SJSA1 (cell line): ENCODE results near the genes BNIPL, RFX5, TDRKH, THEM4, LCE1E and SPRR3.

- RAMPAGE, long total RNA: no peak
These were observed at the start of gene BNIPL for GRCh38 chr1:151036333-151036912. Gene BNIPL (plus strand): TSS chr1:151036586.

GRCh38 chr1:151057773-151058125 is 1.7 kb downstream of the CDC42SE1 start:
- RAMPAGE, long total RNA: no peak

DNA sequence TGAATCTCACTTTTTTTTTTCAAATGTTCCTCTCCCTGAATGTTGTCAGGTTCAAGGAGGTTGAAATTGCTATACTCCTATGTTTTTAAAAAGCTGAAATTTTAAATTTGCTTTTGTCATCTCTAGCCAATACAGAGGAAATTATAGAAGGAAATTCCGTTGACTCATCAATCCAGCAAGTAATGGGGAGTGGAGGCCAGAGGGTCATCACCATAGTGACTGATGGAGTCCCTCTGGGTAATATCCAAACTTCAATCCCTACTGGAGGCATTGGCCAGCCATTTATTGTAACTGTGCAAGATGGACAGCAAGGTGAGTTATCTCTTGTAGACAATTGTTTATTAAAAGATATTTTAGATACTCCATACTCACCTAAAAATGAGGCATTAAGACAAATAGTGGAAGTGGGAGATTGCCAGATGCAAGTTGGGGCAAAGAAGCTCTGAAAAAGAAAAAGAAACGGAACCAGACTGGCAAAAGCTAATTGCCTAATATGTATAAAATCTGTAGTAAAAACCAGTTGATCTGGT is 36.4 kb downstream of the GABPB2 start:
- RAMPAGE, long total RNA: no peak

GRCh38 chr1:151198194-151198484 is 213 bp upstream of the PIP5K1A start:
- RAMPAGE, long total RNA: no peak

DNA sequence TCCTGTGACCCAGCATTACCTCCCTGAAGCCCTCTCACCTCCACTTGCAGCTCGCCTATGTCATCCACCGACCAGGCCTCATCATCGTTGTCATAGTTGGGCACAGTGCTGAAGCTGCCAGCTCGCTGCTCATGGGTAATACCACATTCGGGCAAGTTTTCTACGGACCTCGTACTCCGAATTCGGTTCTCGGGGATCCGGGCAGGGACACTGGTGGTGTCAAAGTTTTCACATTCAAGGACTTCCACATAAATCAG is 21.2 kb downstream of the PI4KB start:
- RAMPAGE, long total RNA: no peak

GRCh38 chr1:151346214-151347436 is at the start of gene RFX5:
Gene RFX5 (minus strand): TSS chr1:151347252.
- RAMPAGE, long total RNA: start-site peak on the plus strand at chr1:151346989-151347008, 26 and 12 reads in 2 replicates; start-site peak on the minus strand at chr1:151347222-151347270, 98 and 36 reads in 2 replicates

DNA sequence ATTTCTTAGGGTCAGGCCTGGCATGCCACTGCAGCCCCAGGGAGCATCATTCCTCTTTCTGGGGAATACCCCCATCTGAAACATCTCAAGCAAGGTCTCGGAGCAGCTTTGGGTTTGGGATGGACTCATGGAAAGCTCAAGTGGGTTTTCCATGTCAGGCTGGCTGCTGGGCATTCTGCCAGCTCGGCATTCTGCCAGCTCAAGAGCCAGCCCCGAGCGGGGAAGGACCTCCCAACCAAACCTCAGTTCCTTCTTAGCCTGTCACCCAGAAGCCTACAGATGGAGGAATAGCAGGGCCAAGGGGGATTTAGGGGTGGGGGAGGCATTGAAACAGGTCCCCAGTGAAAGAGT is 731 bp downstream of the SELENBP1 start:
- RAMPAGE, long total RNA: no peak

DNA sequence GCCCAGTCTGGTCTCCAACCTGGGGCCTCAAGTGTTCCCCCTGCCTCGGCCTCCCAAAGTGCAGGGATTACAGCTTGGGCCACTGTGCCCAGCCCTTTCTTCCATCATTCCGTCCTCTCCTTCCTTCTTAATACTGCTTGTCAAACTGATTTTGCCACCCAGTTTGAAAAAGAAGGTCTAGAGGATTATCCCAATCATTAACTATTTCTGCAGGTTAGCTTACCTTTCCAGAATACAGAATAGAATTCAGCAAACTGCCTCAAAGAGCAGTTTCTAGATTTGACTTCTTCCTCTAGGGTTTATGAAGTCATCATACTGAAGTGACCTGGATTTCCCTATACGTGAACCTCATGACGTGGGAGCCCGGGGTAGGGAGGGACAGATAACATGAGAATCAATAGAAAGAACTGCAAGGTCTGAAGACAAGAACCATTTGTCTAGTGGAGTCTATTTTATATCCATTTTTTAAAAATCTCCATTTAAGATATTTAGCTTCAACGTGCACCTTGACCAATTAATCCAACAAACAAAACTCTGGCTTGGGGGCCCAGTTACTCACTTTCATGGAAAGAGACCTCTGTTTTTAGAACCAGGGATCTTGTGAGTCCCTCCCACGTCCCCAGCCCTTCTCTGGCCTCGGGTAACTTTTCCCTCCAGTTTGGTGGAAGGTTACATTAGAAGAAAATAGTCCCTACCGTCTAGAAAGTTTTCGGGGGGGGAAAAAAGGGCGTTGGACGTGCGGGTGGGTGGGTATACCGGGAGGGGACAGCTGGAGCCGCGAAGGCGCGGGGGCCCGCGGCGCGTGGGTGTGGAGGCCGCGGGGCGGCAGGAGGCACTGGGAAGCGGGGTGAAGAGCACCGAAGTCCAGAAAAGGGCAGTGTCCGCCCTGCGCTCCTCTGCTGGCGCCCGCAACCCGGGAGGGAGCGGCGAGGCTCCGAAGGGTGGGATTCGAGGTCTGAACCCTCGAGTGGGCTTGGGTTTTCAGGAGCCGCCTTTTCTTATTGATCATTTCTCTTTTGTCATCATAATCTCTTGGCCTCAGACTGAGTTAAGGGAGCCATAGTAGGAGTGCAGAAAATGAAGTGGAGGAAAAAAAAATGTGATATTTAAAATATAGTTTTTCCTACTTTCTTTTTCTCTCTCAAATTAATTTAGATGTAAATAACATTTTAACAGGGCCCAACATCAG is 13.8 kb upstream of the POGZ start:
- RAMPAGE, long total RNA: no peak

- RAMPAGE, long total RNA: no peak
These were observed 1.2 kb upstream of the CGN start for GRCh38 chr1:151509847-151510499.

GRCh38 chr1:151584174-151584738 is 27.6 kb upstream of the SNX27 start:
- RAMPAGE, long total RNA: no peak

DNA sequence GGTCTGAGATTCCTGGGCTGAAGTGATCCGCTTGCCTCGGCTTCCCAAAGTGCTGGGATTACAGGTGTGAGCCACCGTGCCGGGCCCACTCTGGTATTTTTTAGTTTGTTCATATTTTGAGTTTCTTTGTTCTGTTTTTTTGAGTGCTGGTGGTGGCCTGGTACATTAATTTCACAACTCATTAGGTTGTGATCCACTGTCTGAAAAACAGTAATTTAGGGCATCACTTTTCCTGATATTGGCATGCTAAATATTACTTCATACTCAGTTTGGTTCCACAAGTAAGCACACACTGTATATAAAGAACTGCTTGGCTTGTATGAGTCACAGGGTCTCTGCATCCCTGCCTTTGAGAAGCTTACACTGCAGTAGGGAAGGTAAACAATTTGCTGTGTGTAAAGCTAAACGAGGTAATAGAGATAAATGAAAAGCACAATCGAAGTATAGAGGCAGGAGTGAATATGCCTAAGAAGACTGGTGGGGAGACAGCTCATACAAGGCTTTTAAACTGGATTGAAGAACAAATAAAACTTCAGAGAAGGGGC is 7.7 kb downstream of the SNX27 start:
- RAMPAGE, long total RNA: no peak

DNA sequence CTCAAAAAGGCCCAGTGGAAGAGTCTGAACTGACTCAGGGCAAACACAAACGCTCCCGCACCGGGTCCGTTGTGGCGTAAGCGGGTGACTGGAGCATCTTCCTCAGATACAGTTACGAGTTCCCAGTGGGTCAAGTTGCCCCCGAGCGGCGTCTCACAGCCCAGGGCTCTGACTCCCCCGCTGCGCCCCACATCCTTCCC is 321 bp downstream of the TDRKH start:
- RAMPAGE, long total RNA: no peak

GRCh38 chr1:151790322-151790612 is at the start of gene TDRKH:
Gene TDRKH (minus strand): TSS chr1:151790500.
- RAMPAGE, long total RNA: start-site peak on the minus strand at chr1:151790454-151790532, 31 and 7 reads in 2 replicates

DNA sequence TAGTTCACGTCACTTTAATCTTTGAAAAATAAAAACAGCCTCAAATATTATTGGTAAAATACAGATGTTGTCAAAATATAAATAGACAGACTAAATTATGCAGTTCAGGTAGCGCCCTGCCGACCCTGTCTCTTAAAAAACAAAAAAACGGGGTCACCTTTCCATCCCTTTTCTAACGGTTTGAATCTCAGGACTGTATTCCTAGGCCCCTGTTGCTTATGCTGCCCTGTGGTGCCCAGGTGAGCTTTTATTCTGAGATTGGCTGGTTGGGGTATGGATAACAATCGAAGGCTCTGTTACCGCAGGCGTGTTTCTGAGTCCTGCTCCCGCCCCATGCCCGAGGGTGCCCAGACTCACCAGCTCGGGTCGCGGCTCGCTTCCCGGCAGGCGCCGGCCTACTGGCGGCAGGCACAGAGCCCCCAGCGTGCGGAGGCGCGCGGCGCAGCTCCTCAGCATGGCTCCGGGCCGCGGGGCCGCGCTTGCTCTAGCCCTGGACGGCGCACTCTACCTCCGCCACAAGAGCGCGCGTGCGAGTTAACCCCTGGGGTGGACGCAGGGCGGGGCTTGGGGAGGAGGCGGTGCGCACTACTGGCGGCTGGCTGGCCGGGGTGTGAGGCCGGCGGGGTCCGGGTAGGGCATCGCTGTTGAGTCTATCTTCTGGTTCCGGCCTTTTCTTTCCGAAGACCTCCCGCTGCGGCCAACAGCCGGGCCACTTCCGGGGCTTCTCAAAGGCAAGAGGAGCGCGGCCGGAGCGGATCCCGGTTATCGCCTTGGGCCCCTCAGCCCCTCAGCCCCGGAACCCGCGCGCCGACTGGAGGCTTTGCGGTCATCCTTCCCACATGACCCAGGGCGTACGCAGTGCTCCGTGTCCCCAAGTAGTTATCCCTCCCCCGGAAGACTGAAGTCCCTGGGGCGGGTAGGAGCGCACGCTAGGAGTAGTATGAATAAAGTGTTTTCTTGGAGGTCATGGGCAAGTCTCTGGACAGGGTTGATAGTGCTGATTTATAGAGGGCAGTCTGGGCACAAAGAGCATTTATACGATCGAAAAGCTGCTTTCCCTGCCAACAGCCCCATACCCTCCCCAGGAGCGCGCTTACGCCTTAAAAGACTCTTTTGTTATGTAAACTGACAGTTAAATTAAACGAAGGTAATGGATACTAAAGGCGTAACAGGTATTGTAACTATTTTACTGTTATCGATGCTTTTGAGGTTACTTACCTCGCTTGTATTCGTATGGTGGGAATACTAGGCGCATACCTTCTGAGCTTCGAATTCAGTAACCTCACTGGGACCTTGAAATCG is at the start of gene THEM4:
Gene THEM4, minus strand, starts transcription at position 509 of the 1,302 bp plus-strand sequence.
- RAMPAGE, long total RNA: no peak

GRCh38 chr1:152189750-152190189 is 30.7 kb upstream of the RPTN start:
- RAMPAGE, long total RNA: no peak

DNA sequence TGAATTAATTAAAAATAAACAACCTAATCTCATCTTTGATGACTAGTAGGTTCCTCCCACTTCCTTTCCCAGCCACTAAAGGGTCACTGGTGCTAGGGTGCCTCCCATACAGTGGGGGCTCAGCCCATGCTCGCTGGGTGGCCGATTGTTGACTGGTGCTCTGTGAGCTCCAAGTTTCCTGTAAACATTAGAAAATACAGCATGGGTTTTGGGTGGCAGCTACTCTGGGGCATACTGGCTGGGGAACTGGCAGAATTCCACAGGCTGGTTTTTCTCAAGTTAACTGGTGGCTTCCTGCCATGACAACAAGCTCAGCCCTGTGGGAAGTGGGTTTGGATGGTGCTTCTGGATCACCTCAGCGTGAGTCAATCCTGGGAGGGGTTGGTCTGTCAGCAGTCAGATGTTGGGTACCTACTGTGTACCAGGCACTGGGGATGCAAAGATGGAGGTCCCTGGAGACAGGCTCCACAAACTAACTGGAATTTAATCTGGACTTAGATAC is 28.7 kb upstream of the CRNN start:
- RAMPAGE, long total RNA: no peak

- RAMPAGE, long total RNA: no peak
These were observed 4.0 kb upstream of the LCE3E start for GRCh38 chr1:152570614-152570962.

- RAMPAGE, long total RNA: no peak
These were observed at the start of gene LCE1E for GRCh38 chr1:152786078-152786423. Gene LCE1E (plus strand): TSS chr1:152786257.

- RAMPAGE, long total RNA: no peak
These were observed at the start of gene SPRR3 for GRCh38 chr1:153001573-153001960. Gene SPRR3 (plus strand): TSS chr1:153001749.

GRCh38 chr1:153030795-153031064 is 273 bp upstream of the SPRR1B start:
- RAMPAGE, long total RNA: no peak